ENCODE measurements around a stretch of chr16.

DNA sequence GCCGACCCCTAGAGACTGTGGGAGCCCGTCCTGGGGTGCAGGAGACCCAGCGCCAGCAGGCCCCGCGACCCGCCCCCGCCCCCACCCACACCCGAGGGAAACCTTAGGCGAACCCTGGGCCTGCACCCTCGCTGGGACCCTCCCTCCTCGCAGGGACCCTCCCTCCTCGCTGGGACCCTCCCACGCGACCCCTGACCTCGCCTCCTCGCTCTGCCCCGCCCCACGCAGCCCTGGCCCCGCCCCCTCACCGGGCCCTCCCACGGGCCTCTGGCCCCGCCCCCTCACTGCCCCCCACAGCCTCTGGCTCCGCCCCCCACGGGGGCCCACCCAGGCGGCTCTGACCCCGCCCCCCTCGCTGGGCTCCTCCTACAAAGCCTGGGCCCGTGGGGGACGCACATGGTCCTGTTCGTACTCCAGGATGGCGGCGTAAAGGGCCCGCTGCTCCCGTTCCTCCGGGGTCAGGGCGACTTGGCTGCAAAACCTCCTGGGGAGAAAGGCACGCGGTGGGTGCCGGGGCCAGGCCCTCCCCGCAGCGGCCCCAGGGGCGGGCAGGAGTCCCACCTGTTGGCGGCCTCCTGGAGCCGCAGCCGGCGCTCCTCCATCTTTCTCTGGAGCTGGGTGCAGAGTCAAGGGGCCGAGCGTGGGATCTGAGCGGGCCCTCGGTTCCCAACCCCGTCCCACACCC, 9.1 kb downstream of the VPS9D1 start:
- PRO-cap, result no peak

DNA sequence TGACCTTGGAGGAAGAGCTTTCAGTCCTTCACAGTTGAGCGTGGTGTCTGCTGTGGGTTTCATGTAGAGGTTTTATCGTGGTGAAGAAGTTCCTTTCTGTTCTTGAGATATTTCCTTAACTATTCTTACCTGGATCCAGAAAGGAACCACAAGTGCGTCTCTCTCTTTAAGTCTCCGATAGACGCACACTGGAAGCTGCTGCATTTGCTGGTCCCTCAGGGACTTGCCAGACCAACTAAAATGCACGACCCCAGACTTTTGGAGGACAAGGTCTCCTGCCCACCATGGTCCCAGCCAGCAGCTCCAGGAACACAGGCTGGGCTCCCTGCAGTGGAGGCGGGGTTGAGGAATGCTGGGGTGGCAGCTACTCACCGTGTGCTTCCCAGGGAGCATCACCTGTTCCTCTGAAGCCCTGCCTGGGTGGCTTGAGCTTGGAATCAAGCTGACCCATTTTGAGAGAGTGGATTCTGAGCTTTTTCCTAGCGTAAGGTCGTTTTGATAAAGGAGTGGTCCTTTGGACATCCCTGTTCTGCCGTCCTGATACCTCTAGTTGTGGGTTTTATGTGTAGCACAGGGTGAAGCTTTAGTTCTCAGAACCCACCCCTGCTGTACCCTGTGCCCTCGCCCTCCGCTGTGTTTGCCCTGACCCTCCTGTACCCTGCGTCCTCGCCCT, 10.8 kb downstream of the ZNF276 start:
- PRO-cap, result no peak

DNA sequence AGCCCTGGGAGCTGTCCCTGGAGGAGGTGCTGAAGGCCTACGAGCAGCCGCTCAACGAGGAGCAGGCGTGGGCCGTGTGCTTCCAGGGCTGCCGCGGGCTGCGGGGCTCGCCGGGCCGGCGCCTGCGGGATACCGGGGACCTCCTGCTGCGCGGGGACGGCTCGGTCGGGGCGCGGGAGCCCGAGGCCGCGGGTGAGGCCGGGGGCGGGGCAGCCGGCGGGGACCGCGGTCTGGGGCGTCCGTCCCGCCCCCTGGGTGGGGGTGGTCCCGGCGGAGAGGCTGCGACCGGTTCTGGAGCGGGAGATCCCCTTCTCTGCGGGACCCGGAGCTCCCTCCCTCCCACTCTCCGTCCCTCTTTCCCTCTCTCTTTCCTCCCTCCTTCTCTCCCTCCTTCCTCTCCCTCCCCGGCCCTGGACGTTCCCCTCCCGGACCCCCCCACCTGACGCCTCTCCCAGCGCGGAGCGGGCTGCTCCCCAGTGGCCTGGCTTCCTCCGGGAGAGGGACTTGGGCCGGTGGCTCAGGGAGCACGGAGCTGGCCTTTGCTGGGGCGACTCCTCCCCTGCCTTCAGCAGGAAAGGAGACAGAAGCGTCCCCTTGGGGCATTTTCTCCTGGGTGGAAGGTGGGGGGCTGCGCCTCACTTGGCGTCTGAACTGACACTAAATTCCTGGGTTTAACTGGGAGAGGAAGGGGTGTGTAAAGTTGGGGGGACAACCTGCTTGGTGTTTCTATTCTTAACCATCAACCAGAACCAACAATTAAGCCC, 510 bp downstream of the SPIRE2 start:
- PRO-cap, result no peak

- PRO-cap, result no peak
Observed at GRCh38 chr16:89842814-89843274, 14.6 kb downstream of the SPIRE2 start.

- PRO-cap, result no peak
Observed at GRCh38 chr16:89909659-89909937, 9.1 kb upstream of the MC1R start.

DNA sequence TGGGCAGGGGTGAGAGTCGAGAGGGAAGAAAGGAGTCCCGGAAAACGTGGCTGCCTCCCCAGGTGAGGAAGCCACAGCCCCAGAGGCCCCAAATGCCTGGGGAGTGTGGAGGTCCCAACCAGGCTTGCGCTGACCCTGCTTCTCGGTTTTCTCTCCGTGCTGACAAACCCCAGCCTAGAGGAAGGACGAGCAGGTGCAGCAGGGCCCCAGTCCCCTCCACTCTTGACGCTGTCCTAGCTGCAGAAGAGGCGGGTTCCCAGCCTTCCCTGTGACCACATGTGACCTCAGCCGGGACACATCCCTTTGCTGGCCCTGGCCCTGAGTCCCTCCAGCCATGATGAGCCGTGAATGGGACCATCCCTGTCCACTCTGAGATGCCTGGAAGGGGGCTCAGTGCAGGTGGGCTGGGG, 2.1 kb upstream of the TUBB3 start:
- PRO-cap, result no peak